Foreskin keratinocyte (primary cell): ENCODE measurements around a stretch of chr1.

- RAMPAGE, total RNA = no peak
Measured at GRCh38 chr1:183562940-183564065, 27.0 kb downstream of the NCF2 start.

- RAMPAGE, total RNA = no peak
Measured at GRCh38 chr1:183576559-183577011, 13.7 kb downstream of the NCF2 start.

GRCh38 chr1:183619243-183619754 is 16.3 kb downstream of the ARPC5 start:
- RAMPAGE, total RNA = no peak

DNA sequence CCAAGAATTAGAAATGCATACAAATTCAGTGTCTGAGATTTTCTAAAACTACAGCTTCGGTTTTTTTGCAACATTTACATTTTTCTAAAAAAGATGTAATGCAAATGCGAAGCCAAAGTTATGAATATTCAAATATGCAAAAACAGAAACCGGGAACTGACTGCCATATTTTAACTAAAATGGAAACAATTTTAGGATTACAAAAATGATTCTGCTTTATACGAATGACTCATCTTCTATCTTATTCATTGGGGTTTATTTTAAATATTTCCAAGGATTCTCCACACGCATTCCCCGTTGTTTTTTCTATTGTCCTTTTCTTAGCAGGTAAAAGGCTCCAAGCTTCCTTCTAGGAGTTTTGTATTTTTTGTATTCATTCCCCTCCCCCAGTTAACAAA is 1.1 kb downstream of the ARPC5 start:
- RAMPAGE, total RNA = no peak

DNA sequence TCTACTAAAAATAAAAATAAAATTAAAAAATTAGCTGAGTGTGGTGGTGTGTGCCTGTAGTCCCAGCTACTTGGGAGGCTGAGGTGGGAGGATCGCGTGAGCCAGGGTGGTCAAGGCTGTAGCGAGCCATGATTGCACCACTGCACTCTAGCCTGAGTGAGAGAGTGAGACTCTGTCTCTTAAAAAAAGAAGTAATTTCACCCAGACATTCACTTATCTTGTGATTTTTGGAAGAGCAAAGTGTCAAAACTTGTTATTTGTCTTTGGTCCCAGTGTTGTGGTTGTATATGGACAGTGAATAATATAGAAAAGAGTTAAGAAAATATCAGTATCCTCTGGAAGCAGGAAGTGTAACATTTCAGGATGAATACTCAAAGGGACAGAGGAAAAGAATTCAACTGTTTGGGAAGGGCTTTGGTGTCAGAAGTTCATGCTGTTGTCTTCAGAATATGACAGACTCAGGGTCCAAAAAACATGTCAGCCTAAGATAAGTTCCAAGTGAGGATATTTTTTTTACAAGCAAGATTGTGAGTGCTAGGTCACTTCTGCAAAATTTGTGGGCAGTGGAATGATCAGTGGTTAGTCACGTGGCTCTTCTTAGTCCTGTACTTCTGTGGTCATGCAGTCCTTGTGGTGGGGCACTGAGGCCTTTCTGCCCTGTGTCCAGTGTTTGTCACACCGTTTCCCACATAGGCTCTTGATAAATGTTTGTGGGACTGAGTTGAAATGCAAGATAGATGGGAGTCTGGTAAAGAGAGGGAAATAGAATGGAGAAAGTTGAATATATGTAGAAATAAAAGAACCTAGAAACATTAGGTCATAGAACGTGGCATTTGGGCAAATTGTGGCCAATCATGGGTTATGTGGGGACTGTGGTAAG is 5.1 kb downstream of the RGL1 start:
- RAMPAGE, total RNA = no peak

GRCh38 chr1:183884523-183885128 is 79.7 kb downstream of the RGL1 start:
- RAMPAGE, total RNA = no peak

GRCh38 chr1:183894895-183895491 is 90.1 kb downstream of the RGL1 start:
- RAMPAGE, total RNA = no peak

DNA sequence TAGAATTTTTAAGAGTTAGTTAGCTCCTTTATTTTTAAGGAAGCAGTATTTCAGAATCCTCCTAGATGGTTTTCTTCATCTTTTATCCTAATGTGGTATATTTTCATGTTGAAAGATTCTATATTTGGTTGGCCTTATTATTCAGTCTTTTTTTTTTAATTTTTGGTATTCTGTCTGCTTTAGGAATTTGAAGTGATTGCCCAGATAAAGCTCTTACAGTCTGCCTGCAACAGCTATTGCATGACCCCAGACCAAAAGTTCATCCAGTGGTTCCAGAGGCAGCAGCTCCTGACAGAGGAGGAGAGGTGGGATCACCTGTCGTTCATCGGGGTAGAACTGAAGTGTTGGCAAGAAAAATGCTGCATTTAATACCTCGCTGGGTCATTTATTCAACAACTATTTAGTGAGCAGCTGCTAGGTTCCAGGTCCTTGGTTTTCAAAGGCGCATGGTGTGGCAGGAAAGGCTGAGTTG is 99.8 kb downstream of the RGL1 start:
- RAMPAGE, total RNA = no peak

DNA sequence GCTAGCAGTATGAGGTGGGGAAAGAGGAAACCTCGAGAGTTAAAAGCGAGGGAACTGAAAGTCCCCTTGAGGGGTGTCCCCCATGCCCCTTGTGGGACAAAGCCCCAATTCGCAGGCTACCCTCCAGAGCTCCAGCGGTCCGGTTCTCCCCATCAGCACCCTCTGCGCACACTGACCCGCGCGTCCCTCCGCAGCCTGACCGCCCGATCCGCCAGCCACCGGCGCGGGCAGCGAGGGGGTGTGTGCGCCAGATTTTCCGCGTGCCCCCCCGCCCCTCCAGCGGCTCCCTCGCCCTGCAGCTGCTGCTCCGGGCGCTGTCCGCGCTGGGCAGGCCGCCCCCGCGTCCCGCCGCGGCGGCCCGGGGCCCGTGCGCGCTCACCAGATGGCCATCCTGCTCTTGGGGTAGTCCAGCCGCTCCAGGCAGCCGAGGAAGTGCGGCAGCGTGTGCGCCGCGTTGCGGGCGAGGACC is 778 bp downstream of the COLGALT2 start:
- RAMPAGE, total RNA = no peak

GRCh38 chr1:184408084-184408634 is 21.3 kb downstream of the C1orf21 start:
- RAMPAGE, total RNA = no peak

GRCh38 chr1:184437272-184437851 is 50.5 kb downstream of the C1orf21 start:
- RAMPAGE, total RNA = no peak

DNA sequence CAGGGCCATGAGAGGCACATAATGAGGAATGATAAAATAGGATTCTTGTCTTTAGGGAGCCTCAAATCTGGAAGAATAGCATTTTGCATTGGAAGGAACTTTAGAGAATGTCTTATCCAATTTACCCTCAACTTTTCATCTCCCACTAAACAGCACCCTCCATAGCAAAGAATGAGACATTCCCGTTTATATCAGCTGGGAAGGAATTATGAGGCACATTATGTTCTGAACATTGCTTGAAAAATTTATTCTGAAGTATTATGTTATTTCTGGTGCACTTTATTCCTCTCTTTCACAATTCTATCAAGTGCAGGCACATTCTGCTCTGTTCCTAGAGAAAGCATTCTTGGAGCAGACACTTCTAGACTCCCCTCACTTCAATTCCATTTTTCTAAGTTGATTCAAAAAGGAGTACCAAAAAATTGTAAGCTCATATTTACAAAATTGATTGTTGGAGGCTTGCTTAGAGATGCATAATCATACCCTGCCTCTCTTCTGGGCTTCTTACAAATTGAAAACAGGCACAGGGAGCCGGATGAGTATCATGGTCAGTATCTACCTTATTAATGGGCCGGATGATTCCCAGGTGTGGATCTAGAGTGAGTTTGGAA is 147.8 kb downstream of the EDEM3 start:
- RAMPAGE, total RNA = no peak

DNA sequence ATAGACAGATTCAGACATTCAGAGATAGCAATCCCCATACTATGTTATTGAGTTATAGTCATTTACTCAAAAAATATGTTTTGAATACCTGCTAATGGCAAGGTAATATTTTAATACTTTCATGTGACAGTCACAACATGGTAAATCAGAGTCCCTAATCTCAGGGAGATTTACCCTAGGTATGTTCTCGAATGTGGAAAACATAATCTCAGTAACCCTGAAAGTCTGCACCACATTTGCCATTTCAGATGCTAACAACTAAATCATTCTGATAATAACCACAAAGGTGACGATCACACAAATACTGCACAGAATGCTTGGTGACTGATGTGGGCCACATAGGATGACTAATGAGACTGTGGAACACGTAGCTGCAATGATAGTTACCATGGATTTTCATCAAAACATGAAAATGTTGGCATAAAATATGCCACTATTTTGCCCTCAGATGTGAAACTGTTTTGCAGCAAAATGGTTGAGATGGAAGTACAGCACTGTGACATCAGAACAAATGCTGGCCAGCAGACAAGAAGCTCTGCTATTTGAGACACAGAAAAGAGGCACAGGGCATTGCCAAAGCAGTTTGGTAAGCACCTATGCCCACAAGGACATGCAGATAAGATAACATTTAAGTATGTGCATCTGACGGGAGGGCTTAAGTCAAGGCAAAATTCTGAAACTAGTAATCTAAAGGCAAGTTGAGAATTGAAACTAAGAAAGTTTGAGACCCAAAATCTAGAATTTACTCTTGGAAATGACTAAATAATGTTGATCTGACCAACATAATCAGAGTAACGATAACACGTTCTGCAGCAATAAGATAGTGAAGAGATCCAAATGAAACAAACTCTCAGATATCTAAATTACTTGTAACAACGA is 83.8 kb downstream of the NIBAN1 start:
- RAMPAGE, total RNA = no peak

GRCh38 chr1:184903123-184903737 is 71.1 kb downstream of the NIBAN1 start:
- RAMPAGE, total RNA = no peak

- RAMPAGE, total RNA = no peak
Measured at GRCh38 chr1:184926949-184927718, 47.2 kb downstream of the NIBAN1 start.

GRCh38 chr1:184958785-184959446 is 15.4 kb downstream of the NIBAN1 start:
- RAMPAGE, total RNA = no peak

GRCh38 chr1:185054096-185054743 is 8.9 kb downstream of the RNF2 start:
- RAMPAGE, total RNA = no peak

DNA sequence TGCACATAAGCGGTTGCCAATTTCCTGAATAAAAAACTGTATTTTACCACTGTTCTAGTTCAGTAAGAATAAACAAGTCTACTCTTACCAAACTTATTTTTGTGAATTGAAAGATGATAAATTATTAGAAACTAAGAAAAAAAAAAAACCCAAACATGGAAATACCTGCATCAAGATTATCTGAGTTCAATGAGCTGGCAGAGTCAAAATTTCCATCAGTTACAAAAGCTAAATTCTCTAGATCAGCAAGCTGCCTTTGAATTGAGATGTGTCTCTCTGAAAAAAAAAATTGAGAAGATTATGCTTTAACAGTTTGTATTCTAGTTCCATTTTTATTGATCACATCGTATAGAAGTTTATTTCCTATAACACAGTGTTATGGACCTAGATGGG is 5.1 kb downstream of the TRMT1L start:
- RAMPAGE, total RNA = no peak

DNA sequence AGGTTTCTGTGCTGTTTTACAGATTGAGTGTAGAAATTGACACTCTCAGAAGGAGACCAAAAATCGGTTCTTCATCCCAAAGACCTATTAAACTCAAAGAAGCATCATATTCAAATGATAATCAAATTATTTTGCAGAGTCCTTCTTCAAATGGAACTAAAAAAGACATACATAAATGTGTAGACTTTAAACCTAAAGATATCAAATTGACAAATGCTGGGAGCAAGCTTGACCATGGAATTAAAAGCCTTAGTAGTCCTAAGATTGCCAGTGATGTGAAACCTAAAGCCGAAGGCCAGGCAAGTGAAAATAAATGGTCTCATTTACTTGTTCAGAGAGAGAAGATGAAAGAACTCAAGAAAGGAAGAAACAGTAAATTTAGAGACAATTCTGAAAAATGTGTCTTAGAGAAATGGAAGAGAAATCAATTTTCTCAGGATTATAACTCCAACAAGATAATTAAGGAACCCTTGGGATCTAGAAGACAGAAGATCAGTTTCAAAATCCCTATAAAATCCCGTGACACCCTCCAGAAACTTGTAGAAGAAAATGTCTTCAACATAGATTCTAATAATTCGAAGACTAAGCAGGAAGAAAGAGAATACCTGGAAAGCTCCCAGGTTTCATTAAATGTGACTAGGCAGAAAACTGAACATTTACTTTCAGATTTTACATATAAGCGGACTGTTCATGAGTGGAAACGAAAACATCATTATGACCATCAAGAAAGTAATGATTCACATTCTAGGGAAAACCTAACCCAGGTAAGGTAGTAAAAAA is 17.6 kb downstream of the SWT1 start:
- RAMPAGE, total RNA = no peak

DNA sequence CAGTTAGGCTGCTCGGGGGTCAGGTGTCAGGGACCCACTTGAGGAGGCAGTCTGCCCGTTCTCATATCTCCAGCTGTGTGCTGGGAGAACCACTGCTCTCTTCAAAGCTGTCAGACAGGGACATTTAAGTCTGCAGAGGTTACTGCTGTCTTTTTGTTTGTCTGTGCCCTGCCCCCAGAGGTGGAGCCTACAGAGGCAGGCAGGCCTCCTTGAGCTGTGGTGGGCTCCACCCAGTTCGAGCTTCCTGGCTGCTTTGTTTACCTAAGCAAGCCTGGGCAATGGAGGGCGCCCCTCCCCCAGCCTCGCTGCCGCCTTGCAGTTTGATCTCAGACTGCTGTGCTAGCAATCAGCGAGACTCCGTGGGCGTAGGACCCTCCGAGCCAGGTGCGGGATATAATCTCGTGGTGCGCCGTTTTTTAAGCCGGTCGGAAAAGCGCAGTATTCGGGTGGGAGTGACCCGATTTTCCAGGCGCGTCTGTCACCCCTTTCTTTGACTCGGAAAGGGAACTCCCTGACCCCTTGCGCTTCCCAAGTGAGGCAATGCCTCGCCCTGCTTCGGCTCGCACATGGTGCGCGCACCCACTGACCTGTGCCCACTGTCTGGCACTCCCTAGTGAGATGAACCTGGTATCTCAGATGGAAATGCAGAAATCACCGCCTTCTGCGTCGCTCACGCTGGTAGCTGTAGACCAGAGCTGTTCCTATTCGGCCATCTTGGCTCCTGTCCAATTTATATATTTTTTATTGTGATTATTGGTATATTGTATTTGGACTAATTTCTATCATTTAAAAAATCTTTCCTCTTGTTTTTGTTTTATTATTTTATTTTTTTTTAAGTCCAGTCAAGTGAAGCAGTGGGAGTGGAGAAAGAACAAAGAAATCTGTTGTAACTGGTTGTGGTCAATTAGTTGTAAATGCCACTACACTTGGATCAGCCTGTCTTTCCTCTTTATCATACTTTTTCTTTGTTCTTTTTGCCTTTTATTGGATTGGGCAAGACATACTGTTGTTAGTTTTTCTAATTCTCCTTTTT is 59.6 kb downstream of the IVNS1ABP start:
- RAMPAGE, total RNA = no peak